IMR-90 (cell line): ENCODE data around the genes FSTL5 and GK3.

- RRBS = no CpG with 5 or more reads among the region's 5 CpGs
CAGE:
- cytosol, long polyA plus RNA = no peak
- long polyA plus RNA = no peak
- nucleus, long polyA plus RNA = no peak
These were observed 47.7 kb downstream of the RAPGEF2 start for GRCh38 chr4:159150633-159150984.

DNA sequence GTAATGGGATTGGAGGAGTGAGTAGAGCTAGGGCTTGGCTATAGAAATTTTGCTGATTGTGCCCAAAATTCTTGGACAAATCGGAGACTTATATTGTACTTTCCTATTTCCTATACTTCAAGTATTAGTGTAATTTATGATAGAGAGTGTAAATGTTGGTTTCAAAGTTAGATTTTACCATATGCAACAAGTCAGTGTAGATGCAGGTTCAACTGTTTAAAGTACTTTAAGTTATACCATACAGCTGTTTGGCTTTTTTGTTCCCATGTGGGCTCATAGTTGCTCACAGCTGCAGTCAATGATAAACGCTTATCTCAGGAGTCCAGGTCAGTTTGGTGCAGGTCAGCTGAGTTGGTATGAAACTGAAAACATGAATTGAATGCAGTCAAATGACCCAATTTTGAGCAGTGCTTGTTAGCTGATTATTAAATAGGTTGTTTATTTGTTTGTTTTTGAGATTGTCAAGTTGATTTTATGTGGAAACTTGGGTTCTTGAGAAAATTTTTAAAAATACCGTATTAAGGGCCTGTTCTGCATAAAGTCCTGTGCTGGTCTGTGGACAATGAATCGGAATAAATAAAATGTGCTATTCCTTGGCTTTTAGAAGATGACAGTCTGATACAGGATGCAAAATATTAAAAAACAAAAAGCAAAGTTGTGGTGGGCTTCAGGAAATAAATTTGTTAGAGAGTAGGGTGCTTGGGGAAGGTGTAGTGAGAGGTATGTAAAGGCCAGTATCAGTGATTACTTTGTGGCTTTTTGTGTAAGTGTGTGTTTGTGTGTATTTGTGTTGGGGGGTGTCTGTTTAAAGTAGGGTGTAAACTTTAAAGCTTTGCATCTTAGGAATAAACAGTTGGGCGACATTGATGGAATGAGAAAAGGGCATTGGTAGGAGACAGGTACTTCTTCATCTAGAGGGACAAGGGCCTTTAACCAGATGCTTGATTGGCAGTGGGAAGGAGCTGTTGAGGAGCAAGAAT lies 48.4 kb downstream of the RAPGEF2 start:
- RRBS = no CpG with 5 or more reads among the region's 5 CpGs
CAGE:
- cytosol, long polyA plus RNA = no peak
- long polyA plus RNA = no peak
- nucleus, long polyA plus RNA = no peak

DNA sequence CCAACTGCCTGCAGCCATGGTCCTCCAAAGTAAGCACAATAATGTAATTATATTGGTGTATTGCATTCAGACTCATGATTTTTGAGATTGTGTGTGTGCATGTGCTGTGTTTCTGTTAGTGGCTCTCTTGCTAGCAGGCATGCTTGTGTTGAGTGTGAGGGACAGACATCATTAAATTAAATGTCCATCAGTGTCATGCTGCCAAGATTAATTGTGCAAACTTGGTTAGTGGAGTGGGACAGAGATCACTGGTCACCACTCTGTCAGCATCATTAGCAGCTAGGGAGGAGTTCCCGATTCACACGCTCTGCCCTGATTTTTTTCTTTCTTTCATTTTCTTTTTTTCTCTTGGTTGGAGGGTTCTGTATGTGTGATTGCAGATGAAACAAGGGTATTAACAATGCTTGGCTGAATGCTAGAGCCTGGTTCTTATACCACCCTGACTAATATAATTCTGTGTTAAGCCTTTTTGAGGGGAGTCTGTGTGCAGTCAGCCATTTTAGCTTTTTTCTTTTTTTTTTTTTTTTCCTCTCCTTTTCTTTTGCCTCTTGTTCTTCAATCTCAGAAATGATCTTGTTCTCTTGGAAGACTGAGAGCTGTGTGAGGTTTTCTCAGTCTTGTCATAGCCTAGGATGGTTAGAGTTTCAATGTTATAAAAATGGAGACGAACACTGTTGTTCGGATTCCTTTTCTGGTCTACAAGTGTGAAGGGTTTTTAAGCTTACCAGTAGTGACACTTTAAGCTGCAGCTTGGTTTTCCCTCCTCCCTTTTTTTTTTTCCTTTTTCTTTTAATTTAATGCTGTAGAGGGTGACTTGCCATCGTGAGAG lies 164.6 kb downstream of the RAPGEF2 start:
- RRBS = no CpG with 5 or more reads among the region's 5 CpGs
CAGE:
- cytosol, long polyA plus RNA = no peak
- long polyA plus RNA = no peak
- nucleus, long polyA plus RNA = no peak

- RRBS = no CpG with 5 or more reads among the region's 5 CpGs
CAGE:
- cytosol, long polyA plus RNA = no peak
- long polyA plus RNA = no peak
- nucleus, long polyA plus RNA = no peak
These were observed 242.2 kb downstream of the RAPGEF2 start for GRCh38 chr4:159345093-159345372.

DNA sequence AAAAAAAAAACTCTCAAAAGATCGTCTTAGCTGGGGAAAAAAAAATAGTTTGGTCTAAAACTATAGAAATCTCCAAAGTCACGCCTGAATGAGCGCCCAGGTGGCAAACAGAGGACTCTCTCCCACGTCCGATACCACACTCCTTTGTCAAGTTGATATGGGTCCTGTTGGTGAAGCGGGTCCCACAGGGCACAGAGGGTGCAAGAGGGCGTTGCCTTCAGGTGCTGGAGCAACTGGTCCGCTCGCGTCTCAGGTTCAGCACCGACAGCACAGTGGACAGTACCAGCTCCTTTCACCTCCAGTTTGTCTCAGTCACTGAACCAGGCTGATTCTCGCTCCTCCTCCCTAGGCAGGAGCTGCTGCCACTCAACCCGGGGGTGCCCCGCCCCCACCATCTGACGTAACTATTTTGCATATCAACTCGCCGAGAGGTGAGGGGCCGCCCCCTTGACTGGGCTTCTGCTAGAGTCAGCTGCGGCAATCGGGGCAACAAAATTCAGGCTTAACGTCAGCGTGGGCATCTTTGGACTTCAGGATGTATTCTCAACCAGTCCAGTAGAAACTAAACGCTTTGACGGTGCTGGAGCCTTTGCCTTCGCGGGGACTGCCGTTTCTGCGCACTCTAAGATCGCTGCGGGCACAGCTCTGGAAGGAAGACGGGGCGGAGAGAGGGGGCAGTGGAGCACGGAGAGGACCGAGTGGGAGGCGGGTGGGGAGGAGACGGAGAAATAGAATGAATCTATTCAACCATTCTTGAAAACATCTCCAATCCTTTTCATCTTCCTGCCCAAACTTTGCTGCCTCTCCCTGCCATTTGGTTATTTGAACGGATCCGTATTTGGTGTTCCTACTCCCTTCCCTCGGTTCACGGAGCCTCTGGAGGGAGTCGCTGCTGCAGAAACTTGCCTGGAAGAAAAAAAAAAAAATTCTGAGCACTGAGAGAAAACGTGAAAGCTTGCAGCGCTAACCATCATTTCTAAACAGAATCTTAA lies at the start of gene FSTL5:
FSTL5 (minus strand) TSS at position 317 of the 992 bp plus-strand sequence.
- RRBS = no CpG with 5 or more reads among the region's 43 CpGs
CAGE:
- cytosol, long polyA plus RNA = no peak
- long polyA plus RNA = no peak
- nucleus, long polyA plus RNA = no peak

DNA sequence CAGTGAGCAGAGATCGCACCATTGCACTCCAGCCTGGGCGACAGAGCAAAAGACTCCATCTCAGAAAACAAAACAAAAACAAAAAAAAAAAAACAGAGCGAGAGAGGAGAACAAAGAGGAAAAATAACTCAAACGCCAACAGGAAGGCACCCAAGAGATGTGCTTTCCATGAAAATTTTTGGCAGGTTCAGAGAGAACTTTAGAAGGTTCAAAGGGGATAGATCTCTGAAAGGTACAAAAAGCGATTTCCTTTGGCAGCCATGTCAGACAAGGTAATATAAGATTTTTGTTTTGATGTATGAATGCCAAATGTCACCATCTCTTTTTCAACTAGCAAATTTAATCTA lies 11.9 kb downstream of the NAF1 start:
- RRBS = no CpG with 5 or more reads among the region's 5 CpGs
CAGE:
- cytosol, long polyA plus RNA = no peak
- long polyA plus RNA = no peak
- nucleus, long polyA plus RNA = no peak

- RRBS = no CpG with 5 or more reads among the region's 4 CpGs
CAGE:
- cytosol, long polyA plus RNA = no peak
- long polyA plus RNA = no peak
- nucleus, long polyA plus RNA = no peak
These were observed 106.2 kb downstream of the TMA16 start for GRCh38 chr4:163600684-163601004.

- RRBS = no CpG with 5 or more reads among the region's 4 CpGs
CAGE:
- cytosol, long polyA plus RNA = no peak
- long polyA plus RNA = no peak
- nucleus, long polyA plus RNA = no peak
These were observed 116.2 kb downstream of the TMA16 start for GRCh38 chr4:163610631-163611065.

GRCh38 chr4:165077302-165077672 lies 23.6 kb downstream of the TRIM75 start:
- RRBS = no CpG with 5 or more reads among the region's 4 CpGs
CAGE:
- cytosol, long polyA plus RNA = no peak
- long polyA plus RNA = no peak
- nucleus, long polyA plus RNA = no peak

- RRBS = no CpG with 5 or more reads among the region's 3 CpGs
CAGE:
- cytosol, long polyA plus RNA = no peak
- long polyA plus RNA = no peak
- nucleus, long polyA plus RNA = no peak
These were observed 506 bp upstream of the KLHL2 start for GRCh38 chr4:165206910-165207199.

GRCh38 chr4:165247834-165248726 lies 31.4 kb downstream of the GK3 start:
- RRBS = no CpG with 5 or more reads among the region's 7 CpGs
CAGE:
- cytosol, long polyA plus RNA = no peak
- long polyA plus RNA = no peak
- nucleus, long polyA plus RNA = no peak

DNA sequence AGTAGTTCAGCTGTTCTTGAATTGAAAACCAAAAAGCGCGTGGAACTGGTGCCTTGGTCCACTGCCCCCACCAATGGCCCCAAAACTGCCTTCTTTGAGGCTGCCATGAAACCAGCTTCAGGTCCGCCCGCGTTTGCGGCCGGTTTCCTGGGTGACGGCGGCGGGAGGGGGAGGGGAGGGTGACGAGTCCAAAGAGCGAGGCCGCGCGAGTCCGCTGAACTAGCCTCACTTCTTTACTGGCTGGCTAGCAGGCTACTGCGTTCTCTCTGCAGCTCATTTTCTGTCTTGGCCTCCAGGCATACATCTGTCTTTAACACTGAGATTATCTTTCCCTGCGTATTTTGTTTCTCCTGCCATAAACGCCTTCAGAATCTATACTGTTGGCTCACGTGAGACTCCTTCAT lies at the start of gene GK3:
GK3 (minus strand) TSS at position 166 of the 404 bp plus-strand sequence.
- RRBS = no CpG with 5 or more reads among the region's 20 CpGs
CAGE:
- cytosol, long polyA plus RNA = no peak
- long polyA plus RNA = no peak
- nucleus, long polyA plus RNA = no peak

- RRBS = no CpG with 5 or more reads among the region's 2 CpGs
CAGE:
- cytosol, long polyA plus RNA = no peak
- long polyA plus RNA = no peak
- nucleus, long polyA plus RNA = no peak
These were observed 22.4 kb upstream of the GK3 start for GRCh38 chr4:165301805-165302373.

GRCh38 chr4:165336429-165337345 lies 9.2 kb downstream of the MSMO1 start:
- RRBS = no CpG with 5 or more reads among the region's 8 CpGs
CAGE:
- cytosol, long polyA plus RNA = no peak
- long polyA plus RNA = no peak
- nucleus, long polyA plus RNA = no peak

DNA sequence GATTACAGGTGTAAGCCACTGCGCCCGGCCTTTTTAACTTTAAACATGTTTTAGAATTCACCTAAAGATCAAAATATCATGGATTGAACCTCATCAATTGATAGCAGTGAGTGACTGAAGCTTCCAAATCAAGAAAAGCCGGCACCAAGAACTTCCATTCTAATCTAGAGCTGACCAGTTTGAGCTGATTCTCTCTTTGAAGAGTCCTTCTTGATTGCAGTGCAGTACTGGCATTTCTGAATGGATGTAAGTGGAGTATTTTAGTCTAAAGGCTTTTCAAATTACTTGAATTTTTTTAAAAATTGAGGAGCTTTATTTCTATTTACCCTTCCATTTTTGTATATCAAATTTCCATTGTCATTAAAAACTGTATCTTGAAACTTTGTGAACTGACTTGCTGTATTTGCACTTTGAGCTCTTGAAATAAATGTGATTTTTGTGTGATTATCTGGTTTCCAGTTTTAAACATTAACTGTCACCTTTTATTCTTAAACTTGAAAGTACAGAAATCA lies 15.2 kb downstream of the MSMO1 start:
- RRBS = 100% methylated on average over 1 of the region's 3 CpGs
CAGE:
- cytosol, long polyA plus RNA = no peak
- long polyA plus RNA = no peak
- nucleus, long polyA plus RNA = no peak

GRCh38 chr4:165364559-165364897 lies 14.3 kb upstream of the CPE start:
- RRBS = no CpG with 5 or more reads among the region's 1 CpG
CAGE:
- cytosol, long polyA plus RNA = no peak
- long polyA plus RNA = no peak
- nucleus, long polyA plus RNA = no peak

DNA sequence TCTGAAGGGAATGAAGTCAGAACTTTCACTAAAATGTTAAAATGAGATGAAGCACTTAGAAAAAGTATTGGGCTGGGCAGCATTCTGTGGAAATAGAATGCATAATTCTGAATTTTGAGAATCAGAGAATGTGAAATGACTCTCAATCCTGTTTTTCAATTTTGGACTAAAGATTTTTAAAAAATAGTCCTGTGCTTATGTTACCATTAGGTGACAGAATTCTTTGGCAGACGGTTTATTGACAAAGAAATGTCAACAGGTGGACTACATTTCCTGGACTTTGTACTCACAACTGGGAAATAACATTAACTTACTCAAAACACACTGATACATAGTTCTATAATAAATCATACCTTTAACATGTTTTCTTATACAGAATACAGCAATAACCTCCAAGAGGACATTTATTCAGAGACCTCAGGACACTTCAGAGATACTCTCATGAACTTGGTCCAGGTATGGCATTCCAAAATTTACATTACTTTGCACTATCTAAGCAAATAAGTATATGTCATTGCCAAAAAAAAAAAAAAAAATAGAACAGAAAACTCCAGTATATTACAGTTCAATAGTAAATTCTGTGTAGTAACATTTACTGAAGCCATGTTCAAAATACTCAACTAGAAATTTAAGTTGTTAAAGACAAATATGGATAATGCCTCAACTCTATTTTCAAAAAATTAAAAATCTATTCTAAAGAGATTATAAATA lies 72.7 kb downstream of the ANXA10 start:
- RRBS = no CpG with 5 or more reads among the region's 1 CpG
CAGE:
- cytosol, long polyA plus RNA = no peak
- long polyA plus RNA = no peak
- nucleus, long polyA plus RNA = no peak

GRCh38 chr4:168568989-168569435 lies 72.2 kb downstream of the PALLD start:
- RRBS = no CpG with 5 or more reads among the region's 5 CpGs
CAGE:
- cytosol, long polyA plus RNA = no peak
- long polyA plus RNA = no peak
- nucleus, long polyA plus RNA = no peak

- RRBS = no CpG with 5 or more reads among the region's 12 CpGs
CAGE:
- cytosol, long polyA plus RNA = no peak
- long polyA plus RNA = no peak
- nucleus, long polyA plus RNA = no peak
These were observed 90.8 kb downstream of the PALLD start for GRCh38 chr4:168587334-168588337.

GRCh38 chr4:168588918-168589610 lies 92.2 kb downstream of the PALLD start:
- RRBS = no CpG with 5 or more reads among the region's 8 CpGs
CAGE:
- cytosol, long polyA plus RNA = no peak
- long polyA plus RNA = no peak
- nucleus, long polyA plus RNA = no peak